Left cardiac atrium (tissue), 1 donor: ENCODE measurements around the genes TLK2 and LIMD2.

DNA sequence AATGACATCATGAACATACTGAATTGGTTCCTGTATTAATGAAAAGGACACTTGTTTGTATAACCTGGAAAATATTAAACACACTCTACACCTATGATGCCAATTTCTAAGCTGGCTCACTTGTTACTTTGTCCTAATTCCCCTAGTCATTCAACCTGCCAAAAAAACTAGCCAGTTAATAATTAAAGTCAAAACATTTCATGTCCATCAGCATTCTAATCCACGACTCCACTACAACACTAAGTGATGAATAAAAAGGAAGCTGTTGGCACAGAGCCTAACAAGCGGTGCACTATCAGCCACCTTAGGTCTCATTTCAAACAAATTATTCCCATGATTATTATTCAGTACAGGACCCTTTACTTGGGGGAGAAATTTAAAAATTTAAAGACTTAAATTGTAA, 12.1 kb downstream of the MED13 start:
- PRO-cap: no peak

DNA sequence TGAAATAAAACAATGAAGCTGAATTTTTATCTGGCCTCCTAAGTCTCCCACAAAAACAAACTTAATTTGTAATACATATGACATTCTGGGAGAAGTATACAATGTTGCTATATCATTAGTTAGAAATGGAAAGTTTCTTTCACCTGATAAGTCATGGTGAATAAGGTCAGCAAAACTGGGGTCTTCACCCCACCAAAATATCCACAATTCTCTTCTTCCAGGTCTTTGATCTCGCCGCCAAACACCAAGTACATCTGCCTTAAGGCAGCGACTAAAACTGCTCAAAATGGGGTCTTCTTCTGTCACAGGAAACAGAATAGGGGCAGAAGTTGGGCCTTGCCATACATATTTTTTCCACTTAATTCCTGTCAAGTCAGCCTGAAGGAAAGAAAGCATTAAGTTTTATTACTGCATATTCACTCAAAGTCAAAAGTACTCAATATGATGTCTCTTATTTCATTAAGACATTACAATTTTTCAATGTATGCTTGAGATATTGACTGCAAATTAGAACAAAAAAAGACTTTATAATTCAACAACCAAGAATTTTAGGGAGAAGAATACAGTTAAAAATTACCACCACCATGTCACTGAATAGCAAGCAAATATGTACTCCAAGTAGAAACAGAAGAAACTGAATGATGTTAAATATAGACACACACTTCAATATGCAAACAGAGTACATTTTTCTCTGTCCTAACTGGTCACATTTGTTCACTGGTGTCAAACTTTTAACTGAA, 2.0 kb downstream of the MED13 start:
- PRO-cap: no peak

- PRO-cap: no peak
Measured at GRCh38 chr17:62076997-62077509, 12.0 kb upstream of the MED13 start.

DNA sequence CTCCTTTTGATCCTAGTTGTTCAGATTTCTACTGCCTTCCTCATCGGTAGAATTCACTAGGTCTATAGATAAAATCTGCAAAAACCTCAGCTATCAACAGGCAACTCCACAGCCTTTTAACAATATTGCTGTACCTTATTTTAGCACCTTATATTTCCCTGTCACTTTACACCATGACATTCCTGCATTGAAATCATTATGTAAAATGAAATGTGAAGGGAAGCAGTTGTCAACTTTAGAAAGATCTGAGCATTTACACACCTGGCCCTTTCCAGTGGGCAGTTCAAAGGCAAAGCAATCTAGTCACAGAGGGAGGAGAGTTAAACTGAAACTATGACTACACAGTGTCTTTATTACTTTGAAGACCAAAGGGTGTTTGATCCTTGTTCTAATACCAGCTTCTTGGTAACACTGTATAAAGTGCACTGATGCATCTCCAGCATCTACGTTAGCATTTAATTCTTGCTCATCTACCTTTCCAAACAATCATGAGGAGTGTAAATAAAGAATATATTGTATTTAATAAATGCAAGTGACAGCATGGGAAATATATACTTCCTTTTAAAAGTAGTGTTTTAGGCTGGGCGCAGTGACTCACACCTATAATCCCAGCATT, 100.2 kb upstream of the MED13 start:
- PRO-cap: no peak

- PRO-cap: no peak
Measured at GRCh38 chr17:62170203-62170805, 105.2 kb upstream of the MED13 start.

DNA sequence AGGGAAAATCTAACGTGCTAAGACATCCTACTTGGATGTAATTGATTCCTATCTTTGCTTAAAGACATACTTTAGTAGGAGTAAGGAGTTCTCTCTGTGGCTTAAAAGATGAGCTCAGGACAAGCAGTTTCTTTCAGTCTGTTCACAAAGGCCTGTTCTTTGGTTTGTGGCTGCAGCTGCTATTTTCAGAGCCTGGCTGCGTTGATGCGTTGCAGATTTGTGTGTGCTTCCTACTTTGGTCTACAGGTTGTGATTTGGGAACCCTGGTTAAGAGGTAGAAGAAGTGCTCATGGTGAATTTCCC, 24.5 kb upstream of the TLK2 start:
- PRO-cap: no peak

DNA sequence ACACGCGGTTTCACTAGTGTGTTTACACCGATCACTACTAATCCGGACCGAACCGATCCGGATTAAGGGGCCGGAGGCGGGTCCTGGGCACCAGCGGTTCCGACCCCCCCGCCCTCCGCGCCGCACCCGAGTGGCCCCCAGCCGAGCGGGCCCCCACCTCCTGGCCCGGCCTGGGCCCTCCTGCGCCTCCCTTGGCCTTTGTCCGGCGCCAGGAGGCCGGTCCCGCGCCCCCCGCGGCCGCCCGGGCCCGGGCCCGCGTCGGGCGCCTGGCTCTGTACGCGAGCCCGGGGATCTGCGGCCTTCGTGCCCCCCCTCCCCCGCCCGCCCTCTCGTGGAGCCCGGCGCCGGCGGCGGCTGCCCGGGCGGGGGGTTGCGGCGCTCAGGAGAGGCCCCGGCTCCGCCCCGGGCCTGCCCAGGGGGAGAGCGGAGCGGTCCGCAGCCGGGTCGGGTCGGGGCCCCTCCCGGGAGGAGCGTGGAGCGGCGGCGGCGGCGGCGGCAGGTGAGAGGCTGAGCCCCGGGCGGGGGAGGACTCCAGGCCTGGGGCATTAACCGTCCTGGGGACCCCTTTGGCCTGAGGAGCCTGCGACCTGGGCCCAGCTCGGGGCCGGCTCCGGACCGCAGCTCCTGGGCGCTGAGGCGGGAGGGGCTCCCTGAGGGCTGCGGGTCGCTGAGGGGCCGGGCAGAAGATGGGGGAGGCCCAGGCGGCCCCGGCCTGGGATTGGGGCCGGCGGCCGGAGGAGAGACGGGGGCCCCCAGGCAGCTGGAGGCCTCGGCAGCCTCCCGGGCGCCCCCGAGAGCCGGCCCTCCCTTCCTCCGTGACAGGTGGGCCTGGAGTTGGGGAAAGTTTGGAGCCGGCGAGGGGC, at the start of gene TLK2:
TLK2 (plus strand) TSS at position 34 of the 863 bp plus-strand sequence.
- PRO-cap: bidirectional peak, plus-strand start at position 34 of the sequence, minus-strand start outside the sequence; unidirectional peak, plus-strand start at position 467 of the sequence; bidirectional peak, plus-strand start at position 700 of the sequence, minus-strand start at position 626 of the sequence; bidirectional peak, plus-strand start outside the sequence, minus-strand start at position 782 of the sequence

- PRO-cap: no peak
Measured at GRCh38 chr17:62564684-62565185, 62.7 kb upstream of the MRC2 start.

DNA sequence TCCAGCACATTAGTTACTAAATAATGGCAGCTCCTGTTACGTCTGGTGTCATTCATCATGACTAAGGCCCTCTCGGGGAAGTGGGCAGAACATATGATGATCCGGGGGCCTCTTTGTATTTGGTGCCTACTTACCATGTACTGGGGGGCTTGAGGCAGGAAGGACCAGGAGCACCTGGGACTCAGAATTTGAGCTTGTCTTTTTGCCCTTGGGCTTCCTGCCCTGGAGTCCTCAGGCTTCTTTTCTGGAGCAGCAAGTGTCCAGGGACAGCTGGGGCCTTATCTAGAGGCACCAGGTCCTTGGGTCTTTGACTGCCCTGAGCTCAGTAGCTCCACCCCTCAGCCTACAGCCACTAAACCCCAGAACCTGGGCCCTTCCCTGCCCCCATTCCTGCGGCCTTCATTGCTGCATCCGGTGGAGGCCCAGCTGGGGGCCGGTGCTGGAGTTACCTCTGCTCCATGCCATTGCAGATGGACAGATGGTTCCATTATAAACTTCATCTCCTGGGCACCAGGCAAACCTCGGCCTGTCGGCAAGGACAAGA, 54.0 kb downstream of the MRC2 start:
- PRO-cap: no peak

DNA sequence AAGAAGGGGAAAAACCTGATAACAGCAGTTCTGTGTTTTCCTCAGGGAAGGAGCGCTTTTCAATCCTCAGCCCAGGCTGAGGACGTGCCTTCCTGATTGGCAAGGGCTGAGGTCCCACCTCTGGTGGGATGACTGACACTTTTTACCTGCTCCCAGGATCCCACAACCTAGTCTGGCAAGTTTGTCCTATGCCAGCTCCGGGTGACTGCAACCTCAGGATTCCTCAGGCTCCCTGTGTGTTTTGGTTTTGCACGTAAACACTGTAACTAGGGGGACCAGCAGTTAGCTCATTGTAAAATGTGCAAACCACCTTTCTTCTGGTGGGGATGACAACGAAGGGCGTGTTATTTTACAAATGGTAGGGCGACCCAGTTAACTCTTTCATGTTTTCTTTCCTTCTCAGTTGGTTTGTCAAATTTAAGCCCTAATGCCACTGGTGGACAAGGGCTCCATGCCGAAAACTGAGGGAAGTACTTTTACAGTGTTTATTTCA, 7.5 kb downstream of the MARCHF10 start:
- PRO-cap: no peak

- PRO-cap: no peak
Measured at GRCh38 chr17:62966862-62967743, 1.1 kb downstream of the TANC2 start.

GRCh38 chr17:63389354-63389963, 56.6 kb downstream of the CYB561 start:
- PRO-cap: no peak

GRCh38 chr17:63437271-63437854, 8.7 kb downstream of the CYB561 start:
- PRO-cap: no peak

- PRO-cap: no peak
Measured at GRCh38 chr17:63484043-63485183, 7.6 kb downstream of the ACE start.

DNA sequence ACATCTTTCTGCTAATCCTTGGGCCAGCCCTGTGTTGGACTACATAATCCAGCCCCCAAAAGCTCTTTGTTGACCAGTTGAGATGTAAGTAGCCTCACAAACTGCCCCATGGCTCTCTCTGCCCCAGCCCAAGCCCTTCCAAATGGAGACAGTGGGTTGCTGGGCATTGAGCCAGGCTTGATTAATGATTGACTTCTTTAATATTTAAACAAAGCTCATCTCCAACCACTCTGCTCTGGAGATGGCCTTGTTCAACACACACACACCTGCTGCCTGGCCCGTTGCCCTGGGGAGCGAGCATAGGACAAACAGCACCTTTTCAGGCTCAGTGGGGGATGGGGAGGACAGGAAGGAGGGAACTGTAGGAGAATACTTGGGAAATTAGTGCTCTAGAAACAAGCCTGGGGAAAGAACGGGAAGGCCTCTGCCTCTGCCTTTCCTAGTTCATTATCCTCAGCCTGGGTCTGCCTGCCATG, 2.7 kb upstream of the KCNH6 start:
- PRO-cap: no peak

- PRO-cap: no peak
Measured at GRCh38 chr17:63633525-63634680, 11.7 kb downstream of the MAP3K3 start.

DNA sequence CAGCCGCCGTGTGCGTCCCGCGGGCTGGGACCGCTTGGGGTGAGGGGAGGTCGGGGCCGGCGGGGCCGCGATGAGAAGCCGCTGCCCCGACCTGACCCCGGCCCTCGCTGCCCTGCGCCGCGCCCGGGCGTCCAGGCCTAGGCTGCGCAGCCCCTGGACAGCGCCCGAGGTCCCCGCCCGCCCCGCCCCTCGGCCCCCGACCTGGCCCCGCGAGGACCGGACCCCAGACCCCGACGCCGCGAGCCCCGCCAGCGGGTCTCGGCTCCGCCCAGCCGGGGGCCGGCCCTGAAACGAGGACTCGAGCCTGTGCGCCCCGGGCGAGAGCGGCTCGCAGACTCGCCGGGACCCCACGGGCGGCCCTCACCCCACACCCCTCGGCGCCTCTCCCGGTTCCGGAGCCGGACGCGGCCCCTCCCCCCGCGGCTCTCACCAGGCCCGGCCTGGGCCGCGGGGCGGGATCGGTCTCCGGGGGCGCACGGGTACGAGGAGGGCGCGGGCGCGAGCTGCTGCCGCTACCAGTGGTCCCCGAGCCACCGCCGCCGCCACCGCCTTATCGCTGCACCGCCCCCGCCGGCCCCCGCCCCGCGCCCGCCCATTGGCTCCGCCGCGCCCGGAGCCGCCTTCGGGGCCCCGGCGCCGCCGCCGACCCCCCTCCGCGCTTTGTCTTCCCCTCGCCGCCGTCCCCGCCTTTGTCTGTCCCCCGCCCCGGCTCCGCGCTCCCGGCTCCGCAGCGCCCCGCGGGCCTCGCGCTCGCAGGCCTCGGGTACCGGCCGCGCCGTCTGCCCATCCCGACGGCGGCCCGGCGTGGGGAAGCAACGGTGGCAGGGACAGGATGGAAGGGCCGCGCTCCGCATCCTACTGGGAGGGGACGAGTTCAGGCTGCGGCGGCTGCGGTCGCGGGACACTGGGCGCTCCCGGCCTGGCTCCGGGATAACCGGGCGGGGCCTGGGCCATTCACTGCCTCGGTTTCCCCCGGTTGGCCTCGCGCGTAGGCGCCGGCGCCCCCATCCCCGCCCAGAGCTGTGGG, at the start of gene LIMD2:
LIMD2 (minus strand) TSS at position 524 of the 1,027 bp plus-strand sequence.
- PRO-cap: bidirectional peak, plus-strand start at position 331 of the sequence, minus-strand start at position 263 of the sequence; bidirectional peak, plus-strand start at position 692 of the sequence, minus-strand start at position 552 of the sequence

GRCh38 chr17:63786866-63787316, 12.9 kb downstream of the DDX42 start:
- PRO-cap: no peak

- PRO-cap: no peak
Measured at GRCh38 chr17:63817616-63818632, 9.3 kb upstream of the PSMC5 start.

DNA sequence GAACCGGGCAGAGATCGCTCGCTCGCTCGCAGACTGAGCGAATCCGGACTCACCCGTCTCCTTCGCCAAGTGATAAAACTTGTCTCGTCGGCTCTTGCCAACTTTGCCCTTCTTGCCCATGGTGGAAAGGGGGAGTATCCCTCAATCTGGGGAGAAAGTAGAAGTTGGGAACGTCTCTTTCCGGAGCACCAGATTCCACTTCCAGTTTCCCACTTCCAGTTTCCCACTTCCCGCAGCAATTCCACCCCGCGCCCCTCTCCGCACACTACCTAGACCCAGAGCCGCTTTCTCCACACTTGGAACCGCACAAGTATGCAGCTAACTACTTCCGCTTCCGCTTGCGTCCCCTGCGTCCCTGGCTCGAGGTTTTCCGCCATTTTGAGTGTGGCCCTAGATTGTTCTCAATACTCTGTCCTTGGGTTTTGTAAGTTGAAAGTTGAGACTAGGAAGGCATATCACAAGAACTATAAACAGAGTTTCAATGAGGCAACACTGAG, 400 bp upstream of the PSMC5 start:
- PRO-cap: bidirectional peak, plus-strand start outside the sequence, minus-strand start at position 298 of the sequence